Pulmonary lymph node (tissue), 1 donor: ENCODE measurements around a stretch of chr10.

DNA sequence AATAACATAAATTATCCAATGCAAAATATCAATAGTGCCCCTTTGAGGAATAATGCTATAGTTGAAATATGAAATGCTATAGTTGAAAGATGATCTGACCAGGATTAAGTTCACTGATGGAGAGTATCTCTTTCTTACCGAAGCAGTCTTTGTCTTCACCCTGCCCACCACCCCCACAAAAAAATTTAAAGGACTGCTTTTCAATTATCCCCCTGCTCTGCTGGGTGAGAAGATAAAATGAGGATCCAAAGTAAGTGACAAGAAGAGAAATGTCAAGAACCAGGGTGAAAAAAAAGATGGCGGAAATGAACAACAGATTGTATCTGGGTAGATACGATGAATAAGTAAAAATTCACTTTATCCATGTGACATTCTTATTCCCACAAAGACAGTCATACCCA lies 24.0 kb downstream of the KIF5B start:
- PRO-cap, result no peak

- PRO-cap, result no peak
Measured at GRCh38 chr10:32039629-32040184, 16.5 kb downstream of the KIF5B start.

DNA sequence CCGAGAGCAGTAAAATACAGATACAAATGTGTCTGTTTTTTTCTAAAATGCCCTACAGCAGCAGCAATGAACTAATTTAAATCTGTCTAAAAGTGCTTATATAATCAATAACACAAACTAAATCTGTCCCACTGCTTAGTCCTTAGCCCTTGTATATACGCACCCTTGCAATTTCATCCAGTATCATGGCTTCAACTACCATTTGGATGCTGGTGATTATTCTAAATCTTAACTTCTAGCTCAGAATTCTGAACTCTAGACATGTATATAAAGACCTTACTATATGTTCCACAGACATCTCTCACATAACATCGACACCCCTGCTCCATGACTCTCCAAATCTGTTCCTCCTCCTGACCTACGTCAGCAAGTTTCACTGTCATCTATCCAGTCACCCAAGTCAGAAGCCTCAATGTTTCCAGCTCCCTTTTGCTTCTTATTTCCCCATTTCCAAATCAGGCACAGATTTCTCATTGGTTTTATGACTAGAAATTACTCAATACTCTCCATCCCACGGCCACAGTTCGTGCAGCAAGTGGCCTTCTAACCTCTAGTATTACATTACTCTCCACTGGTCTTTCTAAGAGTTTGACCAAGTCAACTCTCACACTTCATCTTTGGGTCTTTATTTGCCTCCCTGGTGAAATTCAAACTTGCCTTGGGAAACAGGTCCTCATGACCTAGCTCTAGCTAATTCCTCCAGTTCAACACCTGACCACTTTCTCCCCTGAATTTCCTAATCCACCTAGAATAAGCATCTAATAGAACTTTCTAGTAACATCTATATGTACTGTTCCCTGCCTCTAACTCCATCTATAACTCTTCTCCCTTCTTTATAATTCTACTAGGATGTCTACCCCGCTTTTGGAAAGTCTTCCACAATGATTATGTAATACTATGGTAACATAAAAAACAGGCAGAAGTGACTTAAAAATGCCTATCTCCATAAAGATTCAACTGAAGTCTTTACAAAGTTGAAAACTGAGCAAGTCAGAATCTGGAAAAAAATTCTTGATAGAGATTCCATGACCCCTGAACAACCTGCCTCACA lies 28.4 kb downstream of the EPC1 start:
- PRO-cap, result unidirectional peak, minus-strand start at position 343 of the sequence

DNA sequence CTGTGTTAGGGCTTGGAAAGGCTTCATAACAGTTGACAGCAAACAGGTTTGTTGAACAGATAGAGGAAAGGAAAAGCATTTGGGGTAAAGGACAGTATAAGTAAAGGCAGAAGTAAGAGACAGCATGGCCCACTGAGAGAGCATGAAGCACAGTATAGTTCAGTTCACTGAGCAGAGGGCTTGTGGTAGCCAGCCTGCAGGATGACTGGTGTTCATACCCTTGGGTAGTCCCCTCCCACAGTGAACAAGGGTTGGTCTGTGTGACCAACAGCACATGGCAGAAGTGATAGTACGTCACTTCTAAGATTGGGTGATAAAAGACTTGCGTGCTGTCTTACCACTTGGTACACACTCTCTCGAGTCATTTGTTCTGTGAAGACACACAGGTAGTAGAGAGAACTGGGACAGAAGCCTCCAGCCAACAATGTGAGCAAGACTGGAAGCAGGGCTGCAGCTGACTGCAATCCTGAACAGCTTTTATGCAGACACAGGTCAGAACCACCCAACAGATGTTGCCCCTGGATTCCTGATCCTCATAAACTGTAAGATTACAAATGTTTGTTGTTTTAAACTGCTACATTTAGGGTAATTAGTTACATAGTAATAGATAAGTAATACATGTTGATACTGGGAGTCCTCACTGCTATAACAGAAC lies 14.6 kb downstream of the EPC1 start:
- PRO-cap, result bidirectional peak, plus-strand start at position 424 of the sequence, minus-strand start at position 239 of the sequence

- PRO-cap, result no peak
Measured at GRCh38 chr10:32335142-32335775, 11.7 kb downstream of the EPC1 start.

- PRO-cap, result no peak
Measured at GRCh38 chr10:32366064-32366523, 19.1 kb upstream of the EPC1 start.

DNA sequence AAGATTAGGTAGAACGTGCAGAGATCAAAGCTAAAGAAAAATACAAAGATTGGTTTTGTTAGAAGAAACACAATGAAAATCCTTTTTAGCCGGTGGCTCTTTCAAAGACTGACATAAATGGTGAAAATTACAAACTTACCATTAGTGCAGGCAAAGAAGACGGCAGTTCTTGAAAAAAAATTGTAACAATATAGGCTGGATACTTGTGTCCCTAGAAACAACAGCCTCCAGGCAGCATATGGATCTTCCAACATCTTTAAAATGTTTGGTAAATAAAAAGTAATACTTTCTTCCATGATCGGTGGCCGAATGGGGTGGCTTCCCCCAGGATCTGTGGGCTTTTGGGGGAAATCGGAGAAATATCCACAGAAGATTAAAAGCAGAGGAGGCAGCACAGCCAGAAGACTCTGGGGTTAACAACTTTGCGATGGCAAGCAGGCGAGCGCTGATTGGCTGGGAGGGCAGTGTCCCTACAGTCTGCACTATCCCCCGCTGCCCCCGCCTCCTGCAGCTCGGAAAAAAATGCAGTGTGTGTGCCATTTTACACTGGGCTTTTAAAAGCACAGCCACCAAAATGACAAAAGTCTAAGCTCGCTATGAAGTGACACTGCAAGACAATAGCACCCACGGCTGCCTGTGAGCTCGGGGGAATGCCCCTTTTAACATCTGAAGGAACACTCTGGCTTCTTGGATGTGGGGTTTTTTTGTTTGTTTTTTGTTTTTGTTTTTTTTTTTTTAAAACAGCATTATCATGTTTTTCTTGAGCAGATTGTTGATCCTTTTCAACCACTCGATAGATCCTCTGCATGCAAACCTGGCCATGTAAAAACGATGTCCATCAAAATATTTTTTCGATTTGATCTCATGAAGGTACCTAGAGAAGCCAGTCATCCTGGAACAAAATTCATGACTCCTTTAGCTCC lies 31.7 kb upstream of the EPC1 start:
- PRO-cap, result bidirectional peak, plus-strand start at position 557 of the sequence, minus-strand start at position 409 of the sequence

DNA sequence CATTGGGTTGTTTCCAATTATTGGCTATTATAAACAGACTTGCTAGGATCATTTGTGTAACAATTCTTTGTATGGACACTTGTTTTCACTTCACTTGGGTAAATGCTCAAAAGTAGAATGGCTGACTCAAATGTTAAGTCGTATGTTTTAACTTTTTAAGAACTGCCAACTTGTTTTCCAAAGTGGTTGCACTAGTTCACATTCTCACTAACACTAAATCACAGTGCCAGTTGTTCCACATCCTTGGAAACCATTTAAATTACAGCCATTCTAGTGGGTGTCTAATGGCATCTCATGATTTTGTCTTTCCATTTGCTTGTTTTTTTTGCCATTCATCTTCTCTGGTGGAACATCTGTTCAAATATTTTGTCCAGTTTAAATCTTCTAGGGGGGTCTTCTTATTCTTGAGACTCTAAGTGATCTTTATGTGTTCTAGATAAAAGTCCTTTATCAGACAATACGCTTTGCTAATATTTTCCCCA lies 64.1 kb downstream of the ITGB1 start:
- PRO-cap, result no peak

DNA sequence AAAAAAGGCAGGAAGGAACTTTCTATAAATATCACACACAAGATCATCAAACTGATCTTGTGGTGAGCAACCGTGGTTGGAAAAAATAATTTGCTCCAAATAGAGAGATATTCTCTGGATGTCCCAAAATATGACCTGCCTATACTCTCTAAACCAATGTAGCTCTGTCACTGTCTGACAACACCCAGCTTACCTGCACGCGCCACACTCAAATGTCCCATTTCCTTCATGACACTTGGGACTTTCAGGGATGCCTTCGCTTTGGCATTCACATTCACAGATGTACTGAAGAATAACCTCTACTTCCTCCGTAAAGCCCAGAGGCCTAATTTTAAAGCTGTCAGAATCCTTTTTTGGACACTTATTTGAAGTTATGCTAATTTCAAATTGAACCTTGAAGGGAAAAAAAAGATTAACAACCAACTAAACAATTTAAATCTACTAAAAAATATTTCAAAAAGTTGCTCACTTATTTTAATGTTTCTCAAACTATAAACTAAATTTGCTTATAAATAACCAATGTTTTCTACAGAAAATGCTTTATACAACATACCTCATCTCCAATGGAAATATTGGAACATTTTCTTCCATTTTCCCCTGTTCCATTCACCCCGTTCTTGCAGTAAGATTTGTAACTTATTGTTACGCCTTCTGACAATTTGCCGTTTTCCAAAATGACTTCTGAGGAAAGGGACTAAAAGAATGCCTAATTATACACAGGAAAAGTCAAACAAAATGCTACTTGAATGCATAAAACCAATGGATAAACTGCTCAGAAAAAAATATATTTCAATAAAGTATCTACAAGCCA lies 38.1 kb downstream of the ITGB1 start:
- PRO-cap, result no peak

DNA sequence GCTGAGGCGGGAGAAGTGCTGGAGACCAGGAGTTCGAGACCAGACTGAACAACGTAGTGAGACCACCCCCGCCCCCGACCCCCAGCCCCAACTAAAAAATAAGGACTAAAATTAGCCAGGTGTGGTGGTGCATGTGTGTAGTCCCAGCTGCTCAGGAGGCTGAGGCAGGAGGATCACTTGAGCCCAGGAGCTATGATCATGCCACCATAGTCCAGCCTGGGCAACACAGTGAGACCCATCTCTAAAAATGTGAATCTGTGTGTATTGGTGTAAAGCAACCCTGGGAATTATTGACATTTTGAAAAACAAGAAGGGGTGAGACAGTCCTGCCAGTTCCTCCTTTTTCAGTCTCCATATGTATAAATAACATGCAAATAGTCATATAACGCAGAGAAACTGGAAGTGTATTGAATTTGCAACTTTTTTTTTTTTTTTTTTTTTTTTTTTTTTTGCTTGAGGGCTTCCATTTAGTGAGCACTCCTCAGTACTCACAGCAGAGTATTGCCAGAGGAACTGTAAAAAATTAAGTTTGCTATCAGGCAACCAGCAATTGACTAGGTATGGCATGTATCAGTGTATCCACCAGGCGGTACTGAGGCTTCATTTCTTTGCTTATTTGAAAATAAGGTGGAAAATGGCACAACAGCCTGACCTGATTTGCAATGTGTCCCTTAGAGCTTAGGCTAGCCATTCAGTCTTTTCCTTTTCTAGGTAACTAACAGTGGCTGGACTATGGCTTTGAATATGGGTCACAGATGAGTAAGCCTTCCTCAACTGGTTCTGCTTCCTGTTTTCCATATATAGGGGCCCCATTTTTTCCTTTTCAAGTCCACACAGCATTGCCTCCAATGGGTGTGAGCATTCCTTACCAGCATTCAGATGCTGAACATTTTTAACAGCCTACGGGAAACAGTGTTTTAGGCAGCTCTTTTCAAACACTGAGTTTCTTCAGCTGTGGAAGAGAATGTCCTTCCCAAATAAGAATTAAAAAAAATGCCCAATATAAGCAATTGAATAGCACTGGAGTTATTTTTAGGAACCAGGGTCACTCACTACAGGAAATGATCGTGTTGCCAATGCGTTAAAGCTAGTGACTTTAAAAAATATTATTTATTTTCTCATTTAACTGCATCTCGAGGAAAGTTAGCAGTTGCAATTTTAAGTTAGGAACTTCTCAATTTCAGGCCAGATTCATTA lies 3.7 kb upstream of the ITGB1 start:
- PRO-cap, result unidirectional peak, minus-strand start at position 289 of the sequence; unidirectional peak, minus-strand start at position 346 of the sequence; bidirectional peak, plus-strand start at position 496 of the sequence, minus-strand start at position 346 of the sequence

- PRO-cap, result no peak
Measured at GRCh38 chr10:32998011-32998247, 39.9 kb upstream of the ITGB1 start.

DNA sequence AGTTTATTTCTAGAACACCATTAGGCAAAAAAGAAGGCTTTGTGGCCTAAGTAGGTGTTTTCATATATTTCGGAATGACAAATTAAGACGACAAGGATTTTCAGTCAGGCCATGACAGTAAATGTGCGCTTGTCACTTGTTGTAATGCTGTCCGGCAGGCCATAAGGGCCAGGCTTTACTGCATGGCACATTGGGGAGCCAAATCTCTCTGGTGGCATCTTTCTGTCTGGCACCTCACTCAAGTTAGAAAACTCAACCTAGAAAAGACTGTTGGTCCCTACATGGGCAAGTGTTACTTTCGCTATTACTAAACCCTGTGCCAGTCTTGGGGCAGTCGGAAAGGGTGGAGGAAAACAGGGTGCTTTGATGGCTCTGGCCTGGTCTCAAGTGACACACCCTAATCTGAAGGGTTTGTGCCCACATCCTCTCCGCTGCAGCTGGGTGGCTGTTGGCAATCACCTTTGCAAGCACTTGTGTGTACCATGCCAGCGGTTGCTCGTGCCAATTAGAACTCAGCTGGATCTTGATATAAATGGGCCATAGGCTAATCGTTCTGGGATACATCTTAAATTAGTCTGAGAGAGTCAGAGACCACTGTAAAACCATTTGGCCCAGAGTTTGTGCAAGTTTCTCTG lies 159.7 kb upstream of the ITGB1 start:
- PRO-cap, result bidirectional peak, plus-strand start at position 333 of the sequence, minus-strand start at position 245 of the sequence

GRCh38 chr10:33142103-33142404 lies 184.0 kb upstream of the ITGB1 start:
- PRO-cap, result no peak

DNA sequence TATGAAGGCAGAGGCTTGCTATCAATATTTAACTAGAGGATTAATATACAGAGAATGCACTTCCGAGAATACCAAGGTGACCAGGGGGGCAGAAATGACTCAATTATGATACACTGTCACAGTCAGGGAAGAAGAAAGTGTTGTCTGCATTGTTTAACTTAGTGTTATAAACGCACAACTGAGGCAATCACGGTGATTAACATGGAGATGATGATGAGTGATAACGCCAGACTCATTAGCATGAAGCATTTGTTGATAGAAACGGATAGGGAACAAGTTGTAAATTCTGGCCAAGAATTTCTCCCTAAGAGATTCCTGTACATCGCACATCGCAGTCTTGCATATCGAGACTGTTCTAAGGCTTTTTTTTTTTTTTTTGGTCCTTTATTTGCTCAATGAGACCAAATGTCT lies 178.2 kb downstream of the NRP1 start:
- PRO-cap, result no peak

DNA sequence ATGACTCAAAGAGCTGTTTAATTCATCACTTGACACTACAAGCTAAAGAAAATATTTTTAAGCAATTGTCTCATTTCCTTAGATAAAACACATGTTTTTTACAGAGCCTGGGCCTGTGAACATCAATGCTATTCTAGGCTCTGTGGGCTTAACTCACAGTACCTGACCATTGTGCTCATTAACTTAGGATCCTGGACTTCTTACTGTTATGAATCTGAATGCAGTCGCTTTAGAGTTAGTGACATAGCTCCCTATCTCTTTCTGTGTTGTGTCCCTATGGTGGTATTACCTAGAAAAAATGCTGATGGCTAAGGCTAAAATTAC lies 100.7 kb downstream of the NRP1 start:
- PRO-cap, result no peak

DNA sequence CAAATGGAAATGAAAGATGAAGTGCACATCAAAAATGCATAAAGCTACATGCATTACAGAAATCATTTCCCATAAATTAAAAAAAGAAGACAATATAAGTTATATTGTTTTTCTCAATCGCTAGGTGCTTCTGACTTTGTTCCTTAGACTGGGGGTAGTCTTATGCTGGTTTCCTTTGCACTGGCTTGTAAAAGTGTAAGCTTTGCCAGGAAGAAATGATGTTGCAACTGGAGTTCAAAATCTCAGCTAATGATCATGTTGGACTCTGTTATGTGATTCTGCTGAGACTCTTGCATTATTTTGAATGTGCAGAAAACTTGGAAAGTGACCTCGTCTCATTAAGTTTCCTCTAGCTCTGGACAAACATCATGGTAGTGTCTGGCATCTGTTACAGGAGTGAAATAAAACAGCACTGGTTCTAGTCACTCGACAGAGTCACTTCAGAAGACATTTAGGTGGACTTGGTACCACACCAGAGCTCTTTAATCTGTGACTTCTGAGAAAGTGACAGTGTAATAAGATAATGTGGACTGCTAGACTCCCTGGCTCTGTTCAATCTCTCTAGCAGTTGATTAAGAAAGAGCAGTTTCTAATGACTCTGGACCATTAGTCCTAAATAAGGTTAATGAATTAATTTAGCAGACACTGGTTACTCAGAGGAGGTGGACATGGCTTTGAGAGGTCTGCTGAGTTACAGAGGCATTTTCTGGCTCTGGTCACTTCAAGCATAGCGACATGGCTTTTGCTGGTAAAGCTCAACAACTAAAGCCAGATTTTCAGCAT lies 2.2 kb downstream of the NRP1 start:
- PRO-cap, result no peak

GRCh38 chr10:34249690-34250195 lies 565.4 kb downstream of the PARD3 start:
- PRO-cap, result no peak

GRCh38 chr10:34750813-34751326 lies 64.2 kb downstream of the PARD3 start:
- PRO-cap, result no peak

GRCh38 chr10:35150557-35150969 lies 23.9 kb downstream of the CREM start:
- PRO-cap, result no peak

GRCh38 chr10:35217443-35217777 lies 90.8 kb downstream of the CREM start:
- PRO-cap, result unidirectional peak, plus-strand start at chr10:35217675